Placental pericyte (primary cell): ENCODE results near the genes NR3C2 and DCLK2.

DNA sequence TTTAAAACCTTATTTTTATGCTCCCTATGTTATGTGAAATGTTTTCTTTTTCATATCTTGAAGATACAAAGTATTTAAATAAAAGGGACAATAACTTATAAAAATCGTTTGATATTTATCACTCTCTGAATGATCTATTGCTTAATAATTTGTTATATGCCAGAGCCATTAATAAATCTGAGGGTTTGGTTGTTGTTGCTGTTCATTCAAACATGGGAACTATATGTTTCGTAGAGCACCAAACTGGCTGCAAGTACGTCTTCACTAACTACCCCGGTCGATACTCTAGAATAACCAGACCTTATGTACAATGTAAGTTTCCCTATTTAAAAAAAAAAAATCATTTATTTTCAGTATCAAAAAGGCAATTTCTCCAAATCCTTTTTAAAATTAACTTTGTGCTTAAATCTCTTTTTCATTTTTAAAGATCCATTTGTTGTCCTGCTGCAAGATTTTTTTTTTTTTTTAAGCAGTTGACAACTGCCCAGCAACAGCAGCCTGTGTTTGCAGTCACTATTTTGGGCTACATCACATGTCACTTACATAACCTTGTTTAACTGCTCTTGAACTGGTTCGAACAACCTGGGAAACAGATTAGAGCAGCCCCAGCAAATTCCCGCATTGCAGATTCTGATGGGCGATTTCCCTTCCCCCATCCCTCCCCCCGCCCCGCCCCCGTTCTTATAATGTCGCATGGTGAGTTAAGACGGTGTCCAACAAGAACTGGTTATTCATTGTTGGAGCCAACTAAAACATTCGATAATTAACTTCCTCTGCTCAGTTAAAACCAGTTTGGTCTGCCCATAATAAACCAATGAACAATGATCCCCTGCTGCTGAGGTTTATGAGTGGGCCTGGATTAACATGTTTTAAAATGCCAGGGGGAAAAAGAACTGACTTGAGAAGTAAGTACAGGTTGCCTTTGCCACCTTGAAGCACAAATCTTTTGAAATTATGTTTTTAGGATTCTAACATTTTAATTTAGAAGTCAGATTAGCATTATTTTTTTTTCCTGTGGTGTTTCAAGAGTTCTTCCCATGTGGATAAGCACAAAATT is 238.9 kb downstream of the NR3C2 start:
- CAGE, long polyA plus RNA = no peak

- CAGE, long polyA plus RNA = no peak
Observed at GRCh38 chr4:148441827-148442578, at the start of gene NR3C2. Gene NR3C2 (minus strand): TSS chr4:148442414.

DNA sequence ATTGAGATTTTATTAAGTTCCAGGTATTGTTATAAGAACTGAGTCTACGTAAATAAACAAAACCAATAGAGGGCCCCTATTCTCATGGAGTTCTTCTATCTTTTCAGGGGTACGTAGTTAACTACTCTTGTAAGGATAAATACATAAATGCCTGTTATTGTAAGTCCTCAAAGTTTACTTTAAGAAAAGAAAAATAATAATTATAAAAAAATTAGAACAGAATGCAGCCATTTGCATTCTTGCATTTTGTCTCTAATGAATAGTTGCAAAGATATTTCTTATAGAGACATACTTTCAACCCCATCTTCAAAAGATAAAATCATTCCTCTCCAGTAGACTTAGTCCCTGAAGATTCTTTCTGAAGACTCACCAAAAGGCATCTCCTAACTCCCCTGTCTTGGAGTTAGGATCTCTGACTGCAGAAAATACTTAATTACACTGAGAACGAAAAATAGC is 71.6 kb upstream of the NR3C2 start:
- CAGE, long polyA plus RNA = no peak

DNA sequence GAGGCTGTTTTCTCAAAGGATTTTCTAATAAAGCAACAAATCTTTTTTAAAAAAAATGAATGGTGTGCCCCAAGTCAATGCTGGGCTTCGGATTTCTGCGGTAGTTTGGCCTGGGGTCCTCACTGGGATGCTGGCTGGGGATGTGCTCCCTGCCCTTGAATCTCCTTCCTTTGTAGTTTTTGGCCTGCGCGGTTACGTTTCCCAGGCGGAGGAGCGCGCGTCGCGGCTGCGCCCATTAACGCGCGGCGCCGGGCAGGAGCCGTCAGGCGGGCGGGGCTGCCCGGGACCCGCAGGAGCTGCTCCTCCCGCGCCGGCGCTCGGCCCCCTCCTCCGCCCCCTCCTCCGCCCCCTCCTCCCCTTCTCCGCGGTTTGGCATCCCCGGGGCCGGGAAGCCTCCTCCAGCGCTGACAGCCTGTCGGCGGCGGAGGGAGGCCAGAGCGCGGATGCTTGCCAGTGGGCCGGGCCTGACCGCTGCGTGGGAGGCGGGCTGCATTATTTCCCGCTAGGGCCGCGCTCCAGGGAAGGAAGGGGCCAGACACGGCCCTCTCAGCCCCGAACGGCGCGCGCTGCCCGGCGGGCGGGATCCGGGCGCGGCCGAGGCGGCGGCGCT is at the start of gene DCLK2:
TSS of gene DCLK2 (plus strand) at position 534 of the 610 bp plus-strand sequence.
- CAGE, long polyA plus RNA = no peak

DNA sequence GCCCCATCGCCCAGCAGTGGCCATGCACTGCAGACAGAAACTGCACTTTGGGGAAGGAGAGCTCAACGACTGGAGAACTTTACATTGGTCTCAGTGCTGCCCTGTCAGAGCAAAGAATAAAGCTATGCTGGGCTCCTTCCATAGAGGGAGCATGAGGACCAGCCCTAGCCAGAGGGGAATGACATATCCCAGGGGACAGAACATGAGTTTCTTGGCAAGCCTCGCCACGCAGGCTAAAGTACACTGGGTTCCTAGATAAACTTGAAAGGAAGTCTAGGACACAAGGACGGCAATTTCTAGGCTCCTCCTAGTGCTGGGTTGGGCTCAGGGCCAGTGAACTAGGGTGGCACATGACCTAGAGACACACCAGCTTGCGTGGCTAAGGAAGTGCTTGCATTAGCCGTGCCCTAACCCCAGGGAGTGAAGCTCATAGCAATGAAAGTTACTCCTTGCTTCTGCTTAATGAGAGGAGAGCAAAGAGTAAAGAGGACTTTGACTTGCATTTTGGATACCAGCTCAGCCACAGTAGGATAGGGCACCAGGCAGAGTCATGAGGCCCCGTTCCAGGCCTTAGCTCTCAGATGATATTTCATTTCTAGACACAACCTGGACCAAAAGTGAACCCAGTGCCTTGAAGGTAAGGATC is 141.0 kb downstream of the MAB21L2 start:
- CAGE, long polyA plus RNA = no peak

DNA sequence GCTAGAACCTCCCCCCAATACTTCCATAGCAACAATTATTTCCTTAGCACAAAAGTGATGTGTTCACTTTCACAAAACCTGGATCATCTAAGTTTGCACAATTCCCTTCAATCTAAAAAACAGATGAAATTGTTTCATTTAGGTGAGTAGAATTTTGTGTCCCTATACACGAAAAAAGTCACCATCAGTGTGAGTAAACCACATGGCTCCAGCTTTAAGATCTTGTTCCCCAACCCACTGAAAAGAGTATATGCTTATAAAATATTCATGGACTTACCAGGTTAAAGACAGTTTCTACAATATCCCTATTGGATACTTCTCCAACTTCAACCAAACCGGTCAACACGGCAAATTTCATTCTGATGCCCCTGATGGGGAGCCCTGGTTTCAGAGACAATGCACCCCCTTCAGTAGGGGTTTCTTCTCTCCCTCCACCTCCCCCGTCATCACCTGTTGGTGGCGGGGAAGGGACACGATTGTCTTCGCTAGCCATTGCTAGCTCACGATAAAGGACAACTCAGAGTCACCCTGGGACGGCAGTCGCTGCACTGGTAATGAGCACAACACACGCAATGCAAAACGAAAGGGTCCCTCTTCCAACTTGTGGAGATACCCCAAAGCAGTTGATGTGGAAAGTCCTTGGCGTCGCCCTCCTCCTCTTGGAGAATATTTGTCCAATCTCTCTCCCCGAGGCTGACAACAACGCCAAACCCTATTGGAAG is 773 bp downstream of the LRBA start:
- CAGE, long polyA plus RNA = no peak

GRCh38 chr4:151104619-151105118 is 5.2 kb downstream of the RPS3A start:
- CAGE, long polyA plus RNA = no peak

GRCh38 chr4:151107036-151108213 is 8.0 kb downstream of the RPS3A start:
- CAGE, long polyA plus RNA = no peak

GRCh38 chr4:151147088-151147372 is 47.6 kb downstream of the RPS3A start:
- CAGE, long polyA plus RNA = no peak

DNA sequence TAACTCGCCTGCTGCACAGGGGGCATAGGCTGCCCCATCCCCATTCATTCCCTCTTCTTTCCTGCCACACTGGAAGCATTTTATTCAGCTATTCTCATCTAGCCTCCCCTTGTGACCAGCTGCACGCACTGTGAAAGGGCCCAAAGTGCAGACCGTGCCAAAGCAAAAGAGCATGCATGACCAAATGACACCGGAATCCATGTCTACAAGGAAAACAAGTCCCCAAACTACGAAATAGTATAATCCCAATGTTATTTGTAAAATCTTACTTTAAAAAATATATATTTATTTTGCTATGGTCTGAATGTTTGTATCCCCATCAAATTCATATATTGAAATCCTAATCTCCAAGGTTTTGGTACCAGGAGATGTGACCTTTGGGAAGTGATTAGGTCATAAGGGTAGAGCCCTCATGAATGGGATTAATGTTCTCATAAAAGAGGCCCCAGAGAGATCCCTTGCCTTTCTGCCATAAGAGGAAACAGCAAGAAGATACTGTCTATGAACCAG is 77.3 kb upstream of the PRSS48 start:
- CAGE, long polyA plus RNA = no peak

DNA sequence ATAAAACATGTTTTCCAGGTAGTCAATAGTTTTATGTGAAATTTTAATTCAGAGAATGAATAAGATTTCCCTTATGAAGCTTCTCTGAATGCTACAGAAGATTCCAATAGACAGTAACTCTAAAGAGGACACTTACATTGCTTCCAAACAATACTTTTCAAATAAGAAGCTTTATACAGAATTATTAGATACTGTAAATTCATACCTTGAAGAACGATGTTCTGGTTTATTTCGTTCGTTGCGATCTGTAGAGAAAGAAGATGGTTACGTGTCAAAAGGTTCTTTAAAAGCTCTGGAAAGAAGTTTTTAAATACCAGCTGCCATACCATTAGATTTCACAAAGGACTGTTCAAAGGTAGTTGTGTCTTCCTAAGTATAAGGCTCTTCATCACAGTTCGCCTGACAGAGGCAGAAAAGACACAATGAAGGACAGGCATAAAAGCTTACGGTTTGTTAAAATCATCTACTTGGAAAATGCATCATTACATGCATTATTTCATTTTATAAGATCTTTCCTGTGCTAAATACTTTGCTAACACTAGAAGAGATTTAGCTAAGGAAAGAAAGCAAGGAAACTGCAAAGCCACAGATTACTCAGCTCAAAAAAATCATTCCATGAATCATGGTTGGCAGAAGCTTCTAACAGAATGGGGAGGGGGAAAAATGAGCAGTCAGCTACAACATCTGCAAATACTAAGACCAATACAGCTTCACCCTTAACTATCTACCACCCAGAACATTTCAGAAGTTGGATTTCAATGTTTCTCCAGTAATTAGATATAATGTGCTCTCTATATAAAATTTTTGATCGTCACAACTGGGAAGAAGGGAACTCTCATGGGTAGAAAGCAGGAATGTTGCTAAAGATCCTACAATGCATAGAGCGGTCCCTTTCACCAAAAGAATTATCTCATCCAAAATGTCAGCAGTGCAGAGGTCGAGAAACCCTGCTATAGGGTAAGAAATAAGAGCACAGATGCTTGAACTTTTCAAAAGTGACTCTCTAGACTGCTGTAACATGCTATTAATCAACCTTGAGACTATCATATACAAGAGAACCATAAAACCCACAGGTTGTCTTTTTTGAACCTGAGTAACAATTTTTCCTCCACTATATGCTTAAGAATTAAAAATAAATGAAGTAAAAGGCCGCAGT is 50.7 kb upstream of the PRSS48 start:
- CAGE, long polyA plus RNA = no peak

GRCh38 chr4:151227589-151228297 is 49.2 kb upstream of the PRSS48 start:
- CAGE, long polyA plus RNA = no peak

- CAGE, long polyA plus RNA = no peak
Observed at GRCh38 chr4:151315120-151315604, 10.2 kb downstream of the SH3D19 start.

- CAGE, long polyA plus RNA = no peak
Observed at GRCh38 chr4:151649325-151650358, 111.2 kb downstream of the GATB start.

DNA sequence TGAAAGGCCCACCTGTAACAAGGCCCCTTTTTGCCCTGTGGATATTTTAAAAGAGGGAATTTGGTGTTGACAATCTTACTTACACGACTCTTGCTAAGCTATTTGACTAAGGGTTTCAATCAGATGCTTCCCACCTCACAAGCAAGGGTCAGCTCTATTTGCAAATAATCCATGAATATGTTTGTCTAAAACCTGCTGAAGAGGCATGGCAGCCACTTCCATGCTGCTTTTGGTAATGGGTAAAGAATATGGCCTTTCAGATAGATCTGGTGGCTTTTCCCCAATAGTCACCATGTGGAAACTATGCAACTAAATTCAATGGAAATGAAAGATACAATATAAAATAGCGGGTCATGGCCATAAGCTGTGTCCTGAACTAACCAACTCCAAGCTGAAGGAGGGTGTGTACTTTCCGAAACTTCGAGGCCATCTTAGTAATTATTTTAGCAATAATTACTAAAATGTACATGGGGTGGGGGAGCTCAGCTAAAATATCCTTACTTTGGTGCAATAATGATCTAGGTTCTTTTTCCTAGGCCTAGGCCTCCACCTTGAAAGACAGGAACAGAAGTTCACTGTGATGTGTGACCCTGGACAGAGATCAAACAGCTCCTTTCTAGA is 92.7 kb downstream of the GATB start:
- CAGE, long polyA plus RNA = no peak

DNA sequence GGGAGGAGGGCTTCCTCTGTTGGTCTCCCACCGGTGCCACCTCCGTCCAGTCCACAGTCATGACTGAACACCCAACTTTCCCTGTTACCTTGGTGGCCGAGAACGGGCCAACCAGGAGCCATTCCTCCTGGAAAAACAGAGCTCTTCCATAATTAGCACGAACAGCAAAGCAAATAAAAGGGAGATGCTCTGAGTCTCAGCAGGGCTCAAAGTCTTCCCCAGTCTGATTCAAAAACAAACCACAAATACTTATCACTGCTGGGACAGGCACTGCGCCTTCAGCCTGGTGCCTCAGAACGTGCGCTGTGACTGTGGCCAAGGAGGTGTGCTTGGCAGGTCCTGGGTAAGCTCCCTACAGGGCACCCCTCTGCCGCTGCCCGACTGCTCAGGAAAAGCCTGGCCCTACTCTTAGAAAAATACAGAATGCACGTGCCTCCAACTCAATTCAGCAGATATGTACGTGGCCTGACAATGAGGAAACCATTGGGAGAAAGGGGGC is 87.0 kb downstream of the GATB start:
- CAGE, long polyA plus RNA = no peak

DNA sequence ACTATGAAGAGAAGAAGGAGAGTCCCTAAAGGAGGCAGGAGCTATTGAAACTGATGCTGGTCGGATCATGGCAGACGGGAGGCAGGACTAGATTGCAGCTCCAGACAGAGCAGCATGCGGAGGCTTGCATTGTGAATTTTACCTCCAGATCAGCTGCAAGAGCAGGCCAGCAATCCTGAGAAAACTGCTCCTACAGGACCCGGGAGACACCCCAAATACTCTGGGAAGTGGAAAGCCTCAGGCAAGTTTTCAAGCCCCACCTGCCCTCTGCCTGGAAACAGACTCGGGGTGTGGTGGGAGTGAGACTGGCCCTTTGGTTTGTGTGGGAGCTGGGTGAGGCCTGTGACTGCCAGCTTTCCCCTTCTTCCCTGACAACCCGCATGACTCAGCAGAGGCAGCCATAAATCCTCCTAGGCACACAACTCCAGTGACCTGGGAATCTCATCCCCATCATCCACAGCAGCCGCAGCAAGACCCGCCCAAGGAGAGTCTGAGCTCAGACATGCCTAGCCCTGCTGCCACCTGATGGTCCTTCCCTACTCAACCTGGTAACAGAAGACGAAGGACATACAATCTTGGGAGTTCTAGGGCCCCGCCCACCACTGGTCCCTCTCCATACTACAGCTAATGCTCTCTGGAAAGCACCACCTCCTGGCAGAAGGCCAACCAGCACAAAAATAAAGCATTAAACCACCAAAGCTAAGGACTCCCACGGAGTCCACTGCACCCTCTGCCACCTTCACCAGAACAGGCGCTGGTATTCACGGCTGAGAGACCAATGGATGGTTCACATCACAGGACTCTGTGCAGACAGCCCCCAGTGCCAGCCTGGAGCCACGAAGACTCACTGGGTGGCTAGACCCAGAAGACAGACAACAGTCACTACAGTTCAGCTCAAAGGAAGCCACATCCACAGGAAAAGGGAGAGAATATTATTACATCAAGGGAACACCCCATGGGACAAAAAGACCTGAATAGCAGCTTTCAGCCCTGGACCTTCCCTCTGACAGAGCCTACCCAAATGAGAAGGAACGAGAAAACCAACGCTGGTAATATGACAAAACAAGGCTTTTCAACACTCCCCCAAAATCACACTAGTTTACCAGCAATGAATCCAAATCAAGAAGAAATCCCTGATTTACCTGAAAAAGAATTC is 30.6 kb downstream of the GATB start:
- CAGE, long polyA plus RNA = no peak

- CAGE, long polyA plus RNA = no peak
Observed at GRCh38 chr4:151807060-151807817, 46.4 kb upstream of the GATB start.

GRCh38 chr4:151909583-151909785 is 148.7 kb upstream of the GATB start:
- CAGE, long polyA plus RNA = no peak

GRCh38 chr4:152045646-152046607 is 285.1 kb upstream of the GATB start:
- CAGE, long polyA plus RNA = no peak